A375 (cell line): ENCODE results near the genes FADS6, ARMC7 and MYO15B.

GRCh38 chr17:74639444-74640300, 16.1 kb upstream of the CD300E start:
- RAMPAGE, long total RNA, result no peak

DNA sequence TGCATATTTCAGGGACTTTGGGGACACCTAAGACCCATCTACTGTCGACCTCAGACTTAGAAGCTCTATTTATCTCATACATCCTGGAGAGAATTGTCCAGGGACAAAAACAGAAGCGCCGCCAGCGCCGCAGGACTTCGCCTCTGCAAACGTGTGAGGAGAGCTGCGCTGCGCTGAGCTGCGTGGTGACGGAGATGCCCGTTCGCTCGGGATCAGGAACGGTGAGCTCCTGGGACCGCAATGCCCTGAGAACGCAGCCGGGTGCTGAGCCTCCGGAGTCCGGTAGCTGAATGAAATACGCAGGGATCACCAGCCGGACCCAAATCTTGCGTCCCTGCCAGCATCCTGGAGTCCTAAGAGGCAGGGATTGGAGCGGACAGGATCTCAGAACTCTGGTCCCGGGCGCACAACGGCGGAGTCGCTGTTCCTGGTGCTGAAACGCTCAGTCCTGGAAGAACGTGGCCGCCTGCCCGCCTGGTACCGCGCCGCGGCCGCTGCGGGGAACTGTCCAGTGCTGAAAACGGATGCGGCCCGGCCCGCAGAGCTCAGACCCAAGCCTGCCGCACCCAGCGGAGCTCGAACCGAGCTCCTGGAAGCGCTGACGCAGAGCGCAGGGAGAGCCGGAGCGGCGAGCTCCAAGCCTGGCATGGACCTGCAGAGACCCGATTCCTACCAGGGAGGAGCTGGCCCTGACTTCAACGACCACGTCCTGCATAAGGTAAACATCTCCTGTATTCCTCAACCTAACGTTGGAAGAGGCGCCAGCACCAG, 41.6 kb downstream of the CD300LF start:
- RAMPAGE, long total RNA, result no peak

- RAMPAGE, long total RNA, result no peak
Observed at GRCh38 chr17:74763829-74764551, 12.2 kb downstream of the NAT9 start.

DNA sequence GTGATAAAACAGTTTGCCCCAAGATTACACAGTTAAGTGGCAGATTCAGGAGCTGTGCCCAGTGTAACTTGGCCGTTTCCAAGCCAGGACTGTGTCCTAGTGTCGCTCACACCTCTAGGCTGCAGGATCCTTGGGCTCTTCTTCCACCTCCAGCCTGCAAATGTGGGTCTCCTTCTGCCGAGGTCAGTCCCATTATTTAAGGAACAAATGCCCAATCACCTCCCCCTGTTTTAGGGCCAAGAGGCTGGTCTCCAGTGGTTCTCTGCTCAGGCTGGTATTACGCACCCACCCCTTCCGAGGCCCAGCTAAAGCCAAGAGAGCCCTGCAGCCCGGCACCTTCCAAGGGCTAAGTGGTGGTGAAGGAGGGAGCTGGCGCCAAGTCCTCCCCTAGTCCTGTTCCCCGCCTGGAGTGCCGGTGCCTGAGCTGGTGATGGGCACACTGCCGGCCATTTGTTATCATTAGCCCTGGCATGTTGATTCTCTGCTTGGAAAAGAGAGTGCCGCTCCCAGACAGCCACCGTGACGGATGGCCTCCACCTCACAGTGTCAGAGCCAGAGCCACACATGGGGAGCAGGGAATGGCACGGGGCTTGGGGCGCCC, 32.0 kb downstream of the GRIN2C start:
- RAMPAGE, long total RNA, result no peak

DNA sequence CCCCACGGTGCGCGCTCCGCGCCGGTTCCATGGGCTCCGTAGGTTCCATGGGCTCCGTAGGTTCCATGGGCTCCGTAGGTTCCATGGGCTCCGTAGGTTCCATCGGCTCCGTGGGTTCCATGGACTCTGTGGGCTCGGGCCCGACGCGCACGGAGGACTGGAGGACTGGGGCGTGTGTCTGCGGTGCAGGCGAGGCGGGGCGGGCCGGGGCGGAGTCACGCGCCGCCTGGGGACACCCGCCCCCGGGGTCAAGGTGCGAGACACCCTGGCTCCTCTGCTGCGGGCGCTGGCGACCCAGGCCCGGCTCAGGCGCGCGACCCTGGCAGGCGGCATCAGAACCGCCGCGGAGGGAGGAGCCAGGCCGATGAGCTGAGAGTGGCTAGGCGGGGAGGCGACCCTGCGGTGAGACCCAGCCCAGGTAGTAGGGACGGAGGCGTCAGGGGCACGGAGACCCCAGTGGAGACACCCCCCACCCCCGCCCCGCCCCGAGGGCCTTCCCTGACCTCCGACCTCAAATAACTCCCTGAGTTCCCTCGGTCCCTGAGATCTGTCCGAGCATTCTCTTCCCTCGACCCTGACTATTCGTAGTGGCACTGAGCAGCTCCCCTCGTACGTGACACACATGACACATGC, at the start of gene FADS6:
Gene FADS6 (minus strand): TSS at position 159 of the 633 bp plus-strand sequence.
- RAMPAGE, long total RNA, result no peak

DNA sequence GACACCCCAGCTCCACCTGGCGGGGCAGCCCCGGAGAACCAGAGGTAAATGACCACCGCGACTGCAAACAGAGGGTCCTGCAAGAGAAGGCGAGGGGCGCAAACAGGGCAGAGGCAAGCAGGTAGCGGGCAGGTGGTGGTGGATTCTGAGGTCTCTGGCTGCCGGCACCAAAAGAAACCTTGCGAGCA, 12.6 kb downstream of the ATP5PD start:
- RAMPAGE, long total RNA, result no peak

- RAMPAGE, long total RNA, result no peak
Observed at GRCh38 chr17:75034418-75035322, 12.1 kb downstream of the ATP5PD start.

GRCh38 chr17:75076958-75077295, 10.8 kb upstream of the SLC16A5 start:
- RAMPAGE, long total RNA, result no peak

- RAMPAGE, long total RNA, result no peak
Observed at GRCh38 chr17:75078510-75079312, 9.0 kb upstream of the SLC16A5 start.

DNA sequence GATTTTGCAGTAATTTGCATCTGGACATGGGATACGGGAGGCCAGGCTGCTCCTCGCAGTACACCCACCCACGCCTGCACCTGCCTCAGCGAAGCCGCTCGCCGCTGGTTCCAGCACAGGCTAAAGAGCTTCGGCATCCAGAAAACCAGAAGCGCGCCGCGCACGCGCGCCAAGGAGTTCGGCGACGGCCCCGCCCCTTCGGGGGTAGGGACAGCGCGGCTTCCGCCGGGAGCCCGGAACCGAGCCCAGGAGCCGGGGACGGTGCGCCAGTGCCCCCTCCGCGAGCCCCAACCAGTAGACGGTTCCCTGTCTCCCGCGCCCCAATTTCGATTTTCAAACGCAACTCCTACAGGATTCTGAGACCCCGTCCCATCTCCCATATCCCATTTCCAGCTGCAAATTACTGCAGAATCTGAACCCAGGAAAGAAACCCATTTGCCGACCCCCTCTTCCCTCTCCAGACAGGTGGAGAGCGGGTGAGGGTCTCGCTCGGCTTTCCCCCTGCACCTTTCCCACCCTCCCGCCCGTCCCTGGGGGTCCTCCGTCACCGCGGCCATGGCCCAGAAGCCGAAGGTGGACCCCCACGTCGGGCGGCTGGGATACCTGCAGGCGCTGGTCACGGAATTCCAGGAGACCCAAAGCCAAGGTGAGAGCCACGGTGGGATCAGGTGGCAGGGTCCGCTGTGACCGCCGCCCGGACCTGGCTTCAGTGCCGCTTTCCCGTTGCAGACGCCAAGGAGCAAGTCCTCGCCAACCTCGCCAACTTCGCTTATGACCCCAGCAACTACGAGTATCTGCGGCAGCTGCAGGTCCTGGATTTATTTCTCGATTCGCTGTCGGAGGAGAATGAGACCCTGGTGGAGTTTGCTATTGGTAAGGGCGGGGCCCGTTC, at the start of gene ARMC7:
Gene ARMC7 (plus strand): TSS at position 236 of the 892 bp plus-strand sequence.
- RAMPAGE, long total RNA, result start-site peak on the plus strand centred at position 238 of the sequence, 114 bp wide, 21 and 21 reads in 2 replicates

- RAMPAGE, long total RNA, result no peak
Observed at GRCh38 chr17:75254061-75254790, 7.2 kb downstream of the GGA3 start.

DNA sequence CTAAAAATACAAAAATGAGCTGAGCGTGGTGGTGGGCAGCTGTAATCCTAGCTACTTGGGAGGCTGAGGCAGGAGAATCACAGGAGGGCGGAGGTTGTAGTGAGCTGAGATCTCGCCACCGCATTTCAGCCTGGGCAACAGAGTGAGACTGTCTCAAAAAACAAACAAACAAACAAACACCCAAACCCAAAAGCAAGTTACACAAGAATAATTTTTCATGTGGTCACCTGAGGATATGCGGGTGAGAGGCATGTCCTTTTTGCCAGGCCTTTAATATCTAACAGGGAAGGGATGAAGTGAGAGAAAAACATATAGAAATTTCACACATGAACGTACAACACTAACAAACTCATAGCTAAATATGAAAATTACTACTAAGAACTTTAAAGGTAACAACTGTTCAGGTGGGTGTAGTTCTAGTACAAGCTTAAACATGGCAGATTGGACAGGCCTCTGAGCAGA, 27.2 kb downstream of the GRB2 start:
- RAMPAGE, long total RNA, result no peak

DNA sequence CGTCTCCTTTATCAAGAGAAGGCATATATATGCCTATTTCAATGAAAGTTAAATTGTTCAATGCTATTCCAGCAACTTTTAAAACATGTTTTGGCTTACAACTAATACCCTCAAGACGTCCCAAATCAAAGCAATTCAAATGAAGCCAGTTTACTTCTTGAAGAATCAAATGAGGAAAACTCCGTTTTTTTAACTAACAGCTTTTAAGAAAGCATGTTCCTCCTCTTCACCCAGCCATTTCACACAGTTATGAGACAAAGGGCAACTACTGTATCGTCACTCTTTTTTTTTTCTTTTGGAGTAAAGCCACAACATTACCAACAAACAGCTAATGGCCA, 14.7 kb downstream of the GRB2 start:
- RAMPAGE, long total RNA, result no peak

DNA sequence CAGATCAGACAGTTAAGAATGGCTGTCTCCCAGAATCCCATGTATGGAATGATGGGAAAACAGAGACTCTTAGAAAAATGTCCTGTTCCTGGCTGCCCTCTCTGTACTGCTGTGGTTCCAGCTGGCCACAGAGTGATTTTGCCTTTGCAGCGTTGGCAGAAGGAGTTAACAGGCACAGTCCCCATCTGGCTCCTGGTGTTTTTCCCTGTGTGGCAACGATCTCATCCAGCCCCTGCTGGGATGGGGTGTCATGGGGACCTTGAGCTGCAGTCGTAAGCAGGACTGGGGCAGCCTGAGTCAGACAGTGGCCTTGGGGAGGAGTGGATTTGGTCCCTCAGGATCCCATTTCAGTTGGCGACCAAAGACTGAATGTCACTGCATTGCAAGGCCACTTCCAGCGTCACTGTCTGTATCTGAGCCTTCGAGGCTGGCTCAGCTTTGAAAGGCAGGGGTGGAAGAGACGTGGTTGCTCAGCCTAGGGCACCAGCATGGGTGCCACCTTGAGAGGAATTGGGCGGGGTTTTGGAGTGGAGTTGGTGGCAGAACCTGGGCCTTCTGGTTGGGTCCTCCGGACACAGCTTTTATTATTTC, 11.9 kb downstream of the TMEM94 start:
- RAMPAGE, long total RNA, result no peak

GRCh38 chr17:75502823-75503446, 12.4 kb downstream of the CASKIN2 start:
- RAMPAGE, long total RNA, result no peak

- RAMPAGE, long total RNA, result no peak
Observed at GRCh38 chr17:75587557-75588718, at the start of gene MYO15B. TSS of gene MYO15B (plus strand) at chr17:75587800.

DNA sequence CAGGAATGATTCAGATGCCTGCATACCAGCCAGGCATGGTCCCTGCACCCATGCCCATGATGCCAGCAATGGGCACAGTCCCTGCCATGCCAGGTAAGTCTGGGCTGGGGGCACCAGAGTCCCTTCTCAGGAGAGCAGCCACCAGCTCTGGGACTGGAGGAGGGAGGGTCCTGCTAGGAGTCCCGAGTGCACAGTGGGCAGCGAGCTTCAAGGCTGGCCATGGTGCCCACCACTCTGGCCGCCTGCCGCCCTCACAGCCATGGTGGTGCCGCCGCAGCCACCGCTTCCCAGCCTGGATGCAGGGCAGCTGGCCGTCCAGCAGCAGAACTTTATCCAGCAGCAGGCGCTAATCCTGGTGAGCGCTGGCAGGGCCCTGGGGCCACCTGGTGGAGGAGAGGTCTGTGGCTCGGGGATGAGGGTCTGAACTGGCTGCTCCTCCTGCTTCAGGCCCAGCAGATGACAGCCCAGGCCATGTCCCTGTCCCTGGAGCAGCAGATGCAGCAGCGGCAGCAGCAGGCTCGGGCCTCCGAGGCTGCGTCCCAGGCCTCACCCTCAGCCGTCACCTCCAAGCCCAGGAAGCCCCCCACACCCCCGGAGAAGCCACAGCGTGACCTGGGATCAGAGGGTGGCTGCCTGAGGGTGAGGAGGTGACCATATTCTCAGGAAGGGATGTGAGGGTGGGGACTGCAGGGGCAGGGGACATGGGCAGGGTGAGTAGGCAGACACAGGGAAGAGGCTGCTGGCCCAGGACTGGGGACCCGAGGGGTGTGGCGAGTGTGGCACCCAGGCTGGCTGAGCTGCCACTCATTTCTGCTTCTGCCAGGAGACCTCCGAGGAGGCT, 17.8 kb upstream of the SMIM5 start:
- RAMPAGE, long total RNA, result no peak

DNA sequence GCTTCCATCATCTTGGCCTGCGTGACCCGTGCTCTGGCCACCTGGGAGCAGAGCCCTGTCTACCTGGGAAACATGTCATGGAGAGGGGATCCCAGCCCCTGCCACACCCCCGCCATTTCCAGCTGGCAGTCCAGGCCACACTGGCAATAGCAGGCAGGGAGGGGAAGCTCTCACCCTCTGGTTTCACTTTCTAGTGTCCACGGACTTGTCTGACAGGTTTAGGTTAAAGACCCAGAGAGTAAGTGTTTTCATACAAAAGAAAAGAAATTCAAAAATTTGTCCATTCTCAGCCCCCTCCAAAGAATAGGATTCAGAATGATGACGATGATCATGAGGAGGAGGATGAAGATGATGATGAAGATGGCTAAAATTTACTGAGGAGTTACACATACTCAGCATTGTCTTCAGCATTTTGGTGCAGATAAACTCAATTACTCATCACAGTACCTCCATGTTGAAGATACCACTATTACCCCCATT, 3.7 kb upstream of the SMIM6 start:
- RAMPAGE, long total RNA, result no peak

- RAMPAGE, long total RNA, result no peak
Observed at GRCh38 chr17:75682303-75682656, 15.1 kb downstream of the SAP30BP start.

- RAMPAGE, long total RNA, result no peak
Observed at GRCh38 chr17:75722023-75722636, 871 bp downstream of the ITGB4 start.